Urinary bladder (tissue), 3 donors: ENCODE results near the genes MYPOP, CCDC61, IGFL2 and NPAS1.

- PRO-cap = no peak
- RAMPAGE, long total RNA = no peak
Measured at GRCh38 chr19:45885563-45885781, 469 bp downstream of the IRF2BP1 start.

DNA sequence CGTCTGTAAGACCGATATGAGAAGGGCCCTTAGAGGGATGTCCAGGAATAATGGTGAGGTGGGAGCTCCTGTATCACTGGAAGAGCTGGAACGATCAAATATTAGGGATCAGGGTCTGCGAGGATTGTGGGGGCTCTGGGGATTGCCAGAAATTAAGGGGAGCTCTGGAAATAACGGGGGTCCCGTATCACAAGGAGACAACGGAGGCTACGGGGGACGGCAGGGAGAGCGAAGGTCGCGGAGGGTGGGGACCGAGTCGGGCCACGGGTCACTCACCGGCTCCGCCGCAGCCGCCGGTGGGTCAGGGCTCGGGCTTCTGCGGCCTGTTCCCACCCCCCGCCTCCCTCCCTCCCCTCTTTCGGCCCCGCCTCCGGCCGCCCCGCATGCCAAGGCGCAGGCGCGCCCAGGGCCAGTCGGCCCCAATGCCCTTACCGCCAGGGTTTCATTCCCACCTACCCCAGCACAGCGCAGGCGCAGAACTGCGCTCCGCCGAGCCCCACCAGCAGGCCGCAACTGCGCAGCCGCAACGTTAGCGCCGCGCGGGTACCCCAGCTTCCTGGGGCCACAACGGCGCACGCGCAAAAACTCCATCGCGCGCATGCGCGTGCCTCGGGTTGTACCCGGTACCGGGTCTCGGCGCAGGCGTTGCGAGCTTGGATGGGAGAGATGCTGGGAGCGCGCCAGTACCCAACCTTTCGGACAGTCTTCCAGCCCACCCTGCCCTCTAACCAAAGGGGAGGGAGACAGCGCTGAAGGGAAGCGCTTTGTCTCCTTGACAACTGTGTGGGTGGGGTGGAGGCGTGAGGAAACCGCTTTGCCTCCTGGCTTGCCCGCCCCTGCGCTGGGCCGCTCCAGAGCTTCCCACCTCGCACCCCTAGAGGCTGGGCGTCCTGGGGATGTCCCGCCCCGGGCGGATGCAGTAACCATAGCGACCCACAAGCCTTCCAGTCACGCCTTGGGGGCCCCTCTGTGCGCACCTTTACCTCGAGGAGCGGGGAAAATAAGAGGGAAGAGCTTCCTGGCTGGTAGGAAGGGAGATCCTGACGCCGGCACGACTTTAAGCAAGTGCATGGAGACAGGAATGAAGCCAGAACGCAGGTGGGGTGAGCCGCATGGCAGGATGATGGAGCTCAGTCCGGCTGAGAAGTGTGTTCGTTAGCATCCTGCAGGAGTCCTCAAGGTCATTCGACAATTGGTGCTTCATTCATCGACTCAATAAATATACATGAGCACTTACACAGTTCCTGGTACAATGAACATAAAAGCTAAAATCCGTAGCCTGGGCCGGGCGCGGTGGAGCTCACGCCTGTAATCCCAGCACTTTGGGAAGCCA, at the start of gene MYPOP:
MYPOP (minus strand) TSS at position 320 of the 1,333 bp plus-strand sequence.
- PRO-cap = bidirectional peak, plus-strand start at position 617 of the sequence, minus-strand start at position 318 of the sequence
- RAMPAGE, long total RNA = no peak

GRCh38 chr19:45994428-45995828, at the start of gene CCDC61:
CCDC61 (plus strand) TSS chr19:45995467.
- PRO-cap = bidirectional peak, plus-strand start at chr19:45995429, minus-strand start at chr19:45995127; unidirectional peak, plus-strand start at chr19:45995495
- RAMPAGE, long total RNA = no peak

DNA sequence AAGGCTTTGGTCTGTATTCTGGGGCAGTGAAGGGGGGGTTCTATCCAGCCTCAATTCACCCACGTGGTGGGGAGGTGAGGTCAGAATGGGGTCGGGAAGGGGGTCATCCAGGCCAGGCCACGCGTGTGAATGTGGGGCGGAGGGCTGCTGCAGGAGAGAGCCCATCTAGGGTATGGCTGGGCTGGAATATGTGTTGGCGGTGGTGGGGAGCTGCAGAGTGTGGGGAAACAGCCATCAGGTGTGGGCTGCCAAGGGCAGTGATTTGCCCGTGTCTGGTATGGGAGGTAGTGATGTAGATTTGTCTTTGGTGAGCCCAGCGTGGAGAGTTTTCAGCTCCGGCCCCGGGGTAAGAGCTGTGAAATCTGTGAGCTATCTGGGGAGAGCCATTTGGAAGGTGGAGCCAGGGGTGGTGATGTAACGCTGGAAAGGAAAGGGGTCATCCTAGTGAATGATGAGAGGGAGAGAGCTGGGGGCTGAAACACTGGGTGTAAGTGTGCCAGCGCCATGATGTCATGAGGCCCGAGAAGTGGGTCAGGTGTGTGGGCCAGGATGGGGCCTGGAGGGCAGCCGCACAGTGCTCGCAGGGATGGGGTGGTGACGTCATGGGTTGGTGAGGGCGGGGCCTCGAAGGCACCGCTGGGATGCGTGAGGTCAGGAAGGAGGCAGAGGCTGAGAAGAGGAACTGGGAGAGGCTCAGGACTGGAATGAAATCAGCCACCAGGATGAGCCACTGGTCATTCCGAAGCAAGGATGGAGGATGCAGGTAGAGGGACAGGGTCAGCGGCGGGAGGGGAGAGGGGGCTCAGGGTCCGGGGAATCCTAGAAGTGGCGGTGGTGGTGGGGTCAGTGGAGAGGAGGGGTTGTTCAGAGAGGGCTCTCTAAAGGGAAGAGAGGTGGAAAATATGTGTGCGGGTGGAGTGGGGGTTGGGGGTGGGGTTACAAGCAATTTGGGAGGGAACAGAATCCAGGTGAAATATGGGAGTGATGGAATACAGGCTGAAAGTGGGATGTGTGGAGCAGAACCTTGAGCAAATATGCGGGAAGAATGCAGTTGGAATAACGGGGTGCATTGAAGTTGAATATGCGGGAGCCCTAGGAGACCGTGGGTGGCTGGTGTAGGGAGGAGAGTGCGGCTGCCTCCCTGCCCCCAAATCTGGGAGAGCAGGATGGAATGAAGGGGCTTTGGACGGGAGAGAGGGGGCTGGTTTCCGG, 4.4 kb downstream of the CCDC61 start:
- PRO-cap = no peak
- RAMPAGE, long total RNA = no peak

DNA sequence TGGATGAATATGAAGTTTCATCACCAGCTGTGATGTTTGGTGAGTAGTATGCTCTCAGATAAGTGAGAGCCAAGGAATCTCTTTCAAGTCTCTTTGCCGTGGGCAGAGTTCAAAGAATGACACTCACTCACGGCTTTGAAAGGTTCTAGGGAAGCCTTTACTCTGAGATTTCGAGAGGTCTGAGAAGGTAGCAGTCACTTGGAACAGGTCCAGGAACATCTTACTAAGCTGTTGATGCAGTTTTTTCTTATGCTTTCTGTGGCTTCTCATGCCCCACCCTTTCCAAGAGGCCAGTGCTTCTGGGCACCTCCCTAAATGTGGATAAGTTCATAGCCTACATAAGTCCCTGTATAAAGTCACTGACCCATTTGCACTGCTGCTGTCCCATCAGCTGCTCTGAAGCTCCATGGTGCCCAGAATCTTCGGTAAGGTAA, at the start of gene IGFL2:
IGFL2 (plus strand) TSS at position 366 of the 434 bp plus-strand sequence.
- PRO-cap = no peak
- RAMPAGE, long total RNA = no peak

GRCh38 chr19:46180559-46181289, 32.7 kb downstream of the IGFL2 start:
- PRO-cap = no peak
- RAMPAGE, long total RNA = no peak

GRCh38 chr19:46193042-46193447, 36.5 kb upstream of the IGFL1 start:
- PRO-cap = no peak
- RAMPAGE, long total RNA = no peak

GRCh38 chr19:46383635-46384194, 29.6 kb downstream of the CCDC8 start:
- PRO-cap = unidirectional peak, minus-strand start at chr19:46383744
- RAMPAGE, long total RNA = no peak

DNA sequence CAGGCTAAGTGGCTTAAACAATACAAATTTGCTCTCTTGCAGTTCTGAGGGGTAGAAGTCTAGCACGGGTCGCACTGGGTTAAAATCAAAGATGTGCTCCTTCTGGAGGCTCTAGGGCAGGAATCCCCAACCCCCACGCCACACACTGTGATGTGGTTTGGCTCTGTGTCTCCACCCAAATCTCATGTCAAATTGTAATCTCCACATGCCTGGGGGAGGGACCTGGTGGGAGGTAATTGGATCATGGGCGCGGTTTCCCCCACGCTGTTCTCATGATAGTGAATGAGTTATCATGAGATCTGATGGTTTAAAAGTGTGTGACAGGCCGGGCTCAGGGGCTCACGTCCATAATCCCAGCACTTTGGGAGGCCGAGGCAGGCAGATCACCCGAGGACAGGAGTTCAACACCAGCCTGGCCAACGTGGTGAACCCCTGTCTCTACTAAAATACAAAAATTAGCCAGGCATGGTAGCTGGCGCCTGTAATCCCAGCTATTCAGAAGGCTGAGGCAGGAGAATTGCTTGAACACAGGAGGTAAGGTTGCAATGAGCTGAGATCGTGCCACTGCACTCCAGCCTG, 26.5 kb upstream of the CALM3 start:
- PRO-cap = no peak
- RAMPAGE, long total RNA = no peak

DNA sequence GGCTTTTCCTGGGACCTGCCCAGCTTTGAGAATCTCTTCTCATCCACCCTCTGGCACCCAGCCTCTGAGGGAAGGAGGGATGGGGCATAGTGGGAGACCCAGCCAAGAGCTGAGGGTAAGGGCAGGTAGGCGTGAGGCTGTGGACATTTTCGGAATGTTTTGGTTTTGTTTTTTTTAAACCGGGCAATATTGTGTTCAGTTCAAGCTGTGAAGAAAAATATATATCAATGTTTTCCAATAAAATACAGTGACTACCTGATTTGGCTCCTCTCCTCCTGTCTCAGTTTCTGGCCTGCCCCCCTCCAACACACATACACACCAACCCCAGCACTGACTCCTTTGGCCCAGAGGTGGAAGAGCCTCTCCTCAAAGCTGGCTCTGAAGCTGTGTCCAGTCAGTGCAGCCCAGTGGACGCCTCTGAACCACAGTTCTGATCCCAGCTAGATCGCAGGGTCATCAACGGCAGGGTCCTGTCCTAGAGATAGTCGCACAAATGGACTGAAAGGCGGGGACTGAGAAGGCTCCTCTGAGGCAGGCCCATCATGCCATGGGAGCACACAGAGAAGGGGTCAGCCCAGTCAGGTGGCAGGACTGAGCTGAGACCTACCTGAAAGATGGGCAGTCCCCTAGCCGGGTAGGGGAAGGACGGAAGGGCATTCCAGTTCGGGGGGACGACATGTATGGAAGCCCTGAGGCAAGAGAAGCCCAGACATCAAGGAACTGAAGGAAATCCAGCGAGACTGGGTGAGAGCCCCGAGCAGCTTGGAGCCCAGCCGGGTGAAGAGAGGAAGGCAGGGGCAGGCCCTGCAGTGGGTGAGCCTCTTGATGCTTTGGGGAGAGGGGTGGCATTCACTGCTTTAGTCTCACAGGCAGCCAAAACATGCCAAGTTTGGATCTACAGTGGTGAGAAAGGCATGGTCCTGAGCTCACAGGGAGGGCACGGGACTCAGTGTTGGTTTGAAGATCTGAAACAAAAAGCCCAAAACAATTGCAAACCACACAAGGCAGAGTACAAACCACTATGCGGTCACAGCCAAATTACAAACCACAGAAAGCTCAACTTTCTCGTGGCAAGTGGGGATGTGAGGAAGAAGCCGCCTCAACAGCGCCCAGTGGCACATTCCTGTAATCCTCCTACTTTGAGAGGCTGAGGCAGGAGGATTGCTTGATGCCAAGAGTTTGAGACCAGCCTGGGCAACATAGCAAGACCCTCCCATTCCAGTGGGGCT, 9.8 kb downstream of the CALM3 start:
- PRO-cap = no peak
- RAMPAGE, long total RNA = no peak

DNA sequence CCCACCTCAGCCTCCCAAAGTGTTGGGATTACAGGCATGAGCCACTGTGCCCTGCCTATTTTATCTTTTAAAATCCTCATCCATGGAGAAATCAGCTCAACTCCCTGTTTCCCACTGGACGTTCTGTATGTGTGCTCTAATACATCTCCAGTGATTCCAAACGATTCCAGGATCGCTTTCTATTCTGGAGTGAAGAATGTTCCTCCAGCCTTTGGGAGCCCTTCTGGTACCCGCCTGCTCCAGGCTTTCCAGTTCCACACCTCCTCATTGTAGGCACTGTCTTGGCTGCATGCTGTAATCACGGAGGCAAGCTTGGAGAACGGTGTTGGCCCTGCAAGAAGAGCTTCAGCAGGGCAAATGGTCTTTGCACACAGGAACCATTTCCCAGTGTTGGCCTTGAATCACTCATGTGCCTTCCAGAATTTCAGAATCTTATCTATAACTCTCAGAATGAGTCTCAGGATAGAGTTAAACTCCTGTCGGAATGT, 10.8 kb downstream of the PRKD2 start:
- PRO-cap = no peak
- RAMPAGE, long total RNA = no peak

- PRO-cap = no peak
- RAMPAGE, long total RNA = no peak
Measured at GRCh38 chr19:46723986-46724882, 7.3 kb upstream of the PRKD2 start.

- PRO-cap = no peak
- RAMPAGE, long total RNA = no peak
Measured at GRCh38 chr19:46730571-46731574, 14.0 kb upstream of the PRKD2 start.

DNA sequence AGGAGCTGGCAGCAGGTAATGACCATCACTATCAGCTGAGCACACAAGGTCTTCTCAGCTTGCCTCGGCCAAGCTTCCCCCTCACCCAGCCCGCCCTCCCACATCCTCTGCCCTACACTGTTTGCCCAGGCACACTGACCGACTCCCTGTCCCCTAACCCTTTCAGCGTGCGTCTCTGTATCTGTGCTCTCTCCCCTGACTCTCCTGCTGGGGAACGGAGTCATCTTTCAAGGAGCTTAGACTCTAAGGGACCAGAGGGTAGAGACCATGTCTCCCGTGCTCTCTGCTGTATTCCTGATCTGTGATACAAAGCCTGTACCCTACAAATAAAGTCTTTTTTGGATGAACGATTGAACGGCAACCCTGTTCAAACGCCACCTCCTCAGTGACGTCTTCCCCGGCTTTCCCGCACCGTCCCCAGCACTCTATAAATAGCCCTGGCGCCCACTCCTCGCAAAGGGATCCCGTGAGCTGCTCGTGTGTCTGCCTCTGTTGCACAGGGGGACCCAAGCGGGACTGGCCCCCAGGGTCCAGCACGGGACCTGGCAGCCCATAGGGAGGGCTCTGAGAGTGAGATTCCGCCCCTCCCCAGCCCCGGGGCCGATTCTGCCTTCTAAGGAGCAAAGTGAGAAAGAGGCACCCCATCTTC, 8.3 kb upstream of the FKRP start:
- PRO-cap = no peak
- RAMPAGE, long total RNA = no peak

- PRO-cap = no peak
- RAMPAGE, long total RNA = no peak
Measured at GRCh38 chr19:46851206-46851402, 458 bp upstream of the AP2S1 start.

- PRO-cap = no peak
- RAMPAGE, long total RNA = no peak
Measured at GRCh38 chr19:46872984-46873375, 12.2 kb downstream of the ARHGAP35 start.

DNA sequence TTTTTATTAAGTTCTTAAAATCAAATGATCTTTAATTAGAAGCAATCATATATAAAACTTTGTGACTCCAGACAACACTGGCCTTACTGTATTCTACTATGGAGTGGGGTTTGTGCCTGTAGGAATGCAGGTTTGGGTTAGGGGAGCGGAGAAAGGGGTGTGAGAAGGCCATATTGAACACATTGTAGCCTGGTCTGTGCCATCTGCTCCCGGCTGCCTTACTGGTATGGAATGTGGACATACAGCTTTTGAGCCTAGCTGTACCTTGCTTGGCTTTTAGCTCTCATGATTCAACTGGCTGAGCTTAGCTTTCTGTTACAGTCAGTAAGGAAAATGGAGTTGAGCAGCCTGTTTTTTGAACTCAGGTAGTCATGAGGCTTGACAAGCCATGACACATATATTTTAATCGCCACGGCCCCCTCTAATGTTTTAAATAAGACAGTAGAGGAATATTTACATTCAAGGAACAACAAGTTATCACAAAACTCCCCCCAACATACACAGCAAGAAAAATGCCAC, 41.6 kb downstream of the ARHGAP35 start:
- PRO-cap = no peak
- RAMPAGE, long total RNA = no peak

- PRO-cap = no peak
- RAMPAGE, long total RNA = no peak
Measured at GRCh38 chr19:47019310-47020055, at the start of gene NPAS1. NPAS1 (plus strand) TSS chr19:47019837.

GRCh38 chr19:47095756-47096068, 17.9 kb downstream of the ZC3H4 start:
- PRO-cap = unidirectional peak, minus-strand start at chr19:47095856
- RAMPAGE, long total RNA = no peak

DNA sequence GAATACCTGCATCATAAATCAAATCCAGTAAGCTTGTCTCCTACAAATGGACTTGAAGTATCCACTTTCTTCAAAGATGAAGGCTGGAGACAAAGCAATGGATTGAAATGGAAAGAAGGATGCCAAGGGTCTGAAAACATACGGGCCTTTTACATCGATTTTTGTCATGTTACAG, 3.4 kb downstream of the ZC3H4 start:
- PRO-cap = no peak
- RAMPAGE, long total RNA = no peak